ENCODE results near the genes BHMT and CKMT2.

GRCh38 chr5:78457401-78458300 is 97.2 kb downstream of the SCAMP1 start:
- PRO-cap, 3 experiments, result no peak in any of the 3 experiments
- RAMPAGE, long total RNA, 2 experiments, result no peak in any of the 2 experiments
- RRBS, result no CpG with 5 or more reads among the region's 35 CpGs

- PRO-cap, 3 experiments, result no peak in any of the 3 experiments
- RAMPAGE, long total RNA, 2 experiments, result no peak in any of the 2 experiments
- RRBS, result no CpG with 5 or more reads among the region's 9 CpGs
These were observed 77.9 kb downstream of the ARSB start for GRCh38 chr5:78907095-78907644.

DNA sequence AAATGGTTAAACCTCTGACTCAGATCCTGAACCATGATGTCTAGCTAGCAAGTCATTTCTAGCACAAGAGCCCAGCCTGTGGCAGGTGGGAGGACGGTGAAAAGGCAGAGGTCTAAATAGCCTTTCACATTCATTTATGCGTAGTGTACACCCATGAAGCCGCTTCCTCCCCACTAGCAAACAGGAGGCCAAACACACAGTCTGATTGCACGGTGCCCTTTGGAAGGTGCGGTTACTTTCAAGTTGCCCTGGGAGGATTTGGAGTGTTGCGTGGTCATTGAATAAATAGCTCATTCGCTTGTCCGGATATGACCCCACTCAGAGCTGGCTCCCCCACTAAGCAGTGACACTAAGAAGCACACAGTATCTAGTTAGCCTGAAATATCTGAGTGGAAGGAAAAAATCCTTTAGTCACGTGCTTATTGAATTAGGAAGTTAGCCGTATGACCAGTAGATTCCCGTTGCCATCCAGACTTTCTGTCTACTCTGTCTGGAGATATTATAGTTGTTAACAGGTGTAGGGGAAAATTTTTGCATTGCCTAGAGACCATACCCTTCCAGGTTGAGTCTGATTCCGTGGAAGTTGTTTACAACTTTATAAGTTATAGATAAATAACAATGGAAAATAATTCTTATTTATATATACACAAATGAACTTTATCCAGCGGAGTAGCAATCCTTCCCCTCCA is 735 bp upstream of the ARSB start:
- PRO-cap, 3 experiments, result peak in 1 of 3 experiments; most common plus-strand start position 66 of the sequence (in 1)
- RAMPAGE, long total RNA, 2 experiments, result no peak in any of the 2 experiments
- RRBS, result no CpG with 5 or more reads among the region's 13 CpGs

GRCh38 chr5:79025143-79025726 is 40.1 kb upstream of the ARSB start:
- PRO-cap, 3 experiments, result no peak in any of the 3 experiments
- RAMPAGE, long total RNA, 2 experiments, result no peak in any of the 2 experiments
- RRBS, result no CpG with 5 or more reads among the region's 15 CpGs

DNA sequence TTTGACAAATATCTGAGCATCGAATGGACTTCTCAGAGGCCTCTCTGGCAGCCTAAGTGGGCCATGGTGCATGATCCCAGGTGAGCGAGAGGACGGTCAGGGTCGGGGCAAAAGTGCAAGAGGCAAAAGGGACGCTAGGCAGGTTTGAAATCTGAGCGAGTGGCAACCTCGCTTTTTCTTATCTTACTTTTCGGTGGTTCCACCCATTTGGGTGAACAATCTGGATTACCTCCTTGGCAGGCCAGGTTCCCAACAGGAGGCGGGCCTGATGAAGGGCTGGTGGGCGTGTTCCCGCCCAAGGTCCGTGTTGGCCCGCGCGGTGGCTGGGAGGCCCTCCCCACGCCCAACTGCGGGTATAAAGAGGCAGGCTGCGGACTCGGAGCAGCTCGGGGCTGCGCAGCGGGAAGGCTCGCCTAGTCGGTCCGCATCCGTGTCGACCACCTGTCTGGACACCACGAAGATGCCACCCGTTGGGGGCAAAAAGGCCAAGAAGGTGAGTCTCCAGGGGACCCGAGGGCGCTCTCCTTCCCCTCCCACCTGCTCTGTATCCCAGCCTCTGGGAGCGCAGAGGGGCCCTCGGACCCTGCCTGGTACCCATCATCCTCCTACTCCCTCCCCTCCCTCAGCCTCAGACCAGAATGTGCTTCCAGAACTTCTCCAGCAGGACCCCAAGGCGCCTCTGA is at the start of gene BHMT:
TSS of gene BHMT (plus strand) at position 384 of the 683 bp plus-strand sequence.
- PRO-cap, 3 experiments, result peak in 2 of 3 experiments; most common plus-strand start position 384 of the sequence (in 2)
- RAMPAGE, long total RNA, 2 experiments, result no peak in any of the 2 experiments
- RRBS, result no CpG with 5 or more reads among the region's 34 CpGs

GRCh38 chr5:79753833-79754238 is 64.2 kb downstream of the CMYA5 start:
- PRO-cap, 3 experiments, result no peak in any of the 3 experiments
- RAMPAGE, long total RNA, 2 experiments, result no peak in any of the 2 experiments
- RRBS, result no CpG with 5 or more reads among the region's 3 CpGs

GRCh38 chr5:80152751-80153307 is 103.0 kb downstream of the SERINC5 start:
- PRO-cap, 3 experiments, result no peak in any of the 3 experiments
- RAMPAGE, long total RNA, 2 experiments, result no peak in any of the 2 experiments
- RRBS, result no CpG with 5 or more reads among the region's 9 CpGs

- PRO-cap, 3 experiments, result no peak in any of the 3 experiments
- RAMPAGE, long total RNA, 2 experiments, result no peak in any of the 2 experiments
- RRBS, result no CpG with 5 or more reads among the region's 6 CpGs
These were observed 3.2 kb downstream of the SERINC5 start for GRCh38 chr5:80252626-80253147.

GRCh38 chr5:80984231-80984474 is 24.0 kb downstream of the RASGRF2 start:
- PRO-cap, 3 experiments, result no peak in any of the 3 experiments
- RAMPAGE, long total RNA, 2 experiments, result no peak in any of the 2 experiments
- RRBS, result no CpG with 5 or more reads among the region's 4 CpGs

- PRO-cap, 3 experiments, result peak in 3 of 3 experiments; most common plus-strand start chr5:81233324 (in 3); most common minus-strand start chr5:81233334 (in 2)
- RAMPAGE, long total RNA, 2 experiments, result no peak in any of the 2 experiments
- RRBS, result 3% methylated on average over 13 of the region's 29 CpGs
These were observed at the start of gene CKMT2 for GRCh38 chr5:81233054-81233692. CKMT2 (plus strand) TSS chr5:81233322.

DNA sequence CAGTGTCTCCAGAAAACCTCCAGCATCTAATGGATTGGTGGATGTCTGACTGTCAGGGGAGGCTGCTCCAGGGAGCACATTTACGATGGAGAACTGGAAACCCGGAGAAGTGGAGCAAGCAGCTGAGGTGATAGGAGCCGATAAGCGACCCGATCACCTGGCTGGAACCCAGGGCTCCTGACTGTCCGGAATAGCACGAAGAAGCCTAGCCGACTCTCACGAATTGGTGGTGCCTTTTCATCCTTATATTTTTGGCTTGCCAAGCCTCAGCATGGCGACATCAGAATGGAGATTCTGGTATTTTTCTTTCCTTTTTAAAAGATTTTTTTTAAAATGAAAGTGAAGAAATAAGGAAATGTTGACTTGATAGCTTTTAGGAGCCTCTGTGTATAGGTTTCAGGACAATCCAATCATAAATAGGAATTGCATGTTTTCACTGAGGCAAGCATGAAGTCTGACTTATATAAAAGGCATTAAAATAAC is 601 bp upstream of the ACOT12 start:
- PRO-cap, 3 experiments, result no peak in any of the 3 experiments
- RAMPAGE, long total RNA, 2 experiments, result no peak in any of the 2 experiments
- RRBS, result 5% methylated on average over 2 of the region's 10 CpGs

GRCh38 chr5:81632396-81633278 is 118.3 kb downstream of the SSBP2 start:
- PRO-cap, 3 experiments, result no peak in any of the 3 experiments
- RAMPAGE, long total RNA, 2 experiments, result no peak in any of the 2 experiments
- RRBS, result no CpG with 5 or more reads among the region's 1 CpG

- PRO-cap, 3 experiments, result no peak in any of the 3 experiments
- RAMPAGE, long total RNA, 2 experiments, result no peak in any of the 2 experiments
- RRBS, result no CpG with 5 or more reads among the region's 5 CpGs
These were observed 24.2 kb downstream of the SSBP2 start for GRCh38 chr5:81726651-81727126.

GRCh38 chr5:82470648-82471117 is 192.5 kb upstream of the RPS23 start:
- PRO-cap, 3 experiments, result no peak in any of the 3 experiments
- RAMPAGE, long total RNA, 2 experiments, result no peak in any of the 2 experiments
- RRBS, result no CpG with 5 or more reads among the region's 3 CpGs

DNA sequence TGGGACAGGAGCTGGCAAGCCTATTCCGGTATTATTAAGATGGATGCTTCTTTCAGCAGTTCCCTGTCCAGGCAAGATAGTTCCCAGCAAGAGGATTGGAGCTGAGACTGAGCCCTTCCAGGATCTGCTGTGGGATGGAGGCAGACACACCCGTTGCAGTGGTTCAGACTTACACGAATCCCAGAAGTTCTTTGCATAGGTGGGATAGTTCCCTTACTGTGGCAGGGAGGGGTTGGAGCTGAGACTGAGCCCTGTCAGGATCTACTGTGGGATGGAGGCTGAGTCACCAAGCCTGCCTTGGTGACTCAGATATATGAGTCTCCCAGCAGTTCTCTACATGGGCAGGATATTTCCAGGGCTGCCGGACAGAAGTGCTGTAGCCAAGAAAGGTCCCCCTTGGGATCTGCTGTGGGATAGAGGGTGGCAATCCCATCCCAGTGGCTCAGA is 18.5 kb downstream of the XRCC4 start:
- PRO-cap, 3 experiments, result no peak in any of the 3 experiments
- RAMPAGE, long total RNA, 2 experiments, result no peak in any of the 2 experiments
- RRBS, result no CpG with 5 or more reads among the region's 4 CpGs

- PRO-cap, 3 experiments, result no peak in any of the 3 experiments
- RAMPAGE, long total RNA, 2 experiments, result no peak in any of the 2 experiments
- RRBS, result no CpG with 5 or more reads among the region's 8 CpGs
These were observed 7.9 kb upstream of the VCAN start for GRCh38 chr5:83463690-83464000.

DNA sequence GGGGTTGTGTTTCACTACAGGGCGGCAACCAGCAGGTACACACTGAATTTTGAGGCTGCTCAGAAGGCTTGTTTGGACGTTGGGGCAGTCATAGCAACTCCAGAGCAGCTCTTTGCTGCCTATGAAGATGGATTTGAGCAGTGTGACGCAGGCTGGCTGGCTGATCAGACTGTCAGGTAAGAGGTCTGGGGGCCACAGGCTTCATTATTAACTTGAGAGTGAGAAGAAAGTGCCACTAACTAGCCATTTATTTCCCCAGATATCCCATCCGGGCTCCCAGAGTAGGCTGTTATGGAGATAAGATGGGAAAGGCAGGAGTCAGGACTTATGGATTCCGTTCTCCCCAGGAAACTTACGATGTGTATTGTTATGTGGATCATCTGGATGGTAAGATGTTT is 22.0 kb downstream of the VCAN start:
- PRO-cap, 3 experiments, result no peak in any of the 3 experiments
- RAMPAGE, long total RNA, 2 experiments, result no peak in any of the 2 experiments
- RRBS, result no CpG with 5 or more reads among the region's 6 CpGs

DNA sequence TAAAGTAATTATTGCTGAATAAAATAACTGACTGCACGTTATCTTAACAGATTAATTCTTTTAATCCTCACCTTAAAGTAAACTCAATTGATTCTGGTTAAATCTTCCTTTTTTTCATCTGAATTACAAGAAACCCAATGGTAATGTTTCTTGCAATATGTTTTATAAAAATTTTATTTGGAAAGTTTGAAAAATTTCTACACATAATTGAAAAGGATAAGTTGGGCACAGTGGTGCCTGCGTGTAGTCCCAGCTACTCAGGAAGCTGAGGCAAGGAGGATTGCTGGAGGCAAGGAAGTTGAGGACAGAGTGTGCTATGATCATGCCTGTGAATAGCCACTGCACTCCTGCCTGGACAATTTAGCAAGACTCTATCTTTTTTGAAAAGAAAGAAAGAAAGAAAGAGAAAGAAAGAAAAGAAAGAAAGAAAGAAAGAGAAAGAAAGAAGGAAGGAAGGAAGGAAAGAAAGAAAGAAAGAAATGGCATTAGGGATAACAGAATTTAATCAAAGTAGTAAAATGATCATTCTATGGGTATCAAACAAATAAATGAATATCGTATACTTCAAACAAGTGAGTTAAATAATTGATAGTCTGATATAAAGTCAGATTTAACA is 37.2 kb downstream of the VCAN start:
- PRO-cap, 3 experiments, result no peak in any of the 3 experiments
- RAMPAGE, long total RNA, 2 experiments, result no peak in any of the 2 experiments
- RRBS, result no CpG with 5 or more reads among the region's 3 CpGs

DNA sequence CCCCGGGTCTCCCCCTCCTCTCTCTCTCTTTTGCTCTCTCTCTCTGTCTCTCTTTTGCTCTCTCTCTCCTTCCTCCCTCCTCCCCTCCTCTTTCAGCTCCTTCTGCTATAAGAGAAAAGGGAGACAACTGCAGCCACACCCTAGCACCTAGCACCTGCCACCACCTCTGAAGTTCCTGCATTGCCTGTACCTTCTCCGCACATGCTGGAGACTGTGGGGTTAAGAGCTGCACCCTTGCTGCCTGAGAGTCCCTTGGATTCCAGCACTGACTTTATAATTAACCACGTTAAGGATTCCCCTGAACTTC is 227 bp upstream of the EDIL3 start:
- PRO-cap, 3 experiments, result no peak in any of the 3 experiments
- RAMPAGE, long total RNA, 2 experiments, result start-site peak on the minus strand in 2 of 2 experiments, centred at position 206 of the sequence, 11 to 13 reads per replicate
- RRBS, result 9% methylated on average over 1 of the region's 3 CpGs

DNA sequence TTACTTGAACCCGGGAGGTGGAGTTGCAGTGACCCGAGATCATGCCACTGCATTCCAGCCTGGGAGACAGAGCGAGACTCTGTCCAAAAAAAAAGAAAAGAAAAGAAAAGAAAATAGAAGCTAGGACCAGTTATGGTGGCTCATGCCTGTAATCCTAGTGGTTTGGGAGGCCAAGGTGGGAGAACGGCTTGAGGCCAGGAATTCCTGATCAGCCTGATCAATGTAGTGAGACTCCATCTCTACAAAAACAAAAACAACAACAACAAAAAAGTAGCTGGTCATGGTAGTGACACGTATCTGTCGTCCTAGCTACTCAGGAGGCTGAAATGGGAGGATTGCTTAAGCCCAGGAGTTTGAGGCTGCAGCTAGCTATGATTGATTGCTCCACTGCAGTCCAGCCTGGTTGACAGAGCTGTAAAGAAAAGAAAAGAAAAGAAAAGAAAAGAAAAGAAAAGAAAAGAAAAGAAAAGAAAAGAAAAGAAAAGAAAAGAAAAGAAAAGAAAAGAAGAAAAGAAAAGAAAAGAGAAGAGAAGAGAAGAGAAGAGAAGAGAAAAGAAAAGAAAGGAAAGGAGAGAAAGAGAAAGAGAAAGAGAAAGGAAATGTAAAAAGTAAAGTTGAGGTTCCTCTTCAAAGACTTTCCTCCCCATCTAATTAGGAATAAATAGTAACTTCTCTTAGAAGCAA is 154.4 kb upstream of the EDIL3 start:
- PRO-cap, 3 experiments, result no peak in any of the 3 experiments
- RAMPAGE, long total RNA, 2 experiments, result no peak in any of the 2 experiments
- RRBS, result no CpG with 5 or more reads among the region's 6 CpGs

All from testis (tissue), 5 donors.